GM06990 (cell line): ENCODE measurements around a stretch of chr1.

GRCh38 chr1:92833041-92833899 lies 1.4 kb downstream of the RPL5 start:
- RRBS = no CpG with 5 or more reads among the region's 8 CpGs

- RRBS = no CpG with 5 or more reads among the region's 9 CpGs
These were observed 7.5 kb downstream of the RPL5 start for GRCh38 chr1:92839206-92839969.

DNA sequence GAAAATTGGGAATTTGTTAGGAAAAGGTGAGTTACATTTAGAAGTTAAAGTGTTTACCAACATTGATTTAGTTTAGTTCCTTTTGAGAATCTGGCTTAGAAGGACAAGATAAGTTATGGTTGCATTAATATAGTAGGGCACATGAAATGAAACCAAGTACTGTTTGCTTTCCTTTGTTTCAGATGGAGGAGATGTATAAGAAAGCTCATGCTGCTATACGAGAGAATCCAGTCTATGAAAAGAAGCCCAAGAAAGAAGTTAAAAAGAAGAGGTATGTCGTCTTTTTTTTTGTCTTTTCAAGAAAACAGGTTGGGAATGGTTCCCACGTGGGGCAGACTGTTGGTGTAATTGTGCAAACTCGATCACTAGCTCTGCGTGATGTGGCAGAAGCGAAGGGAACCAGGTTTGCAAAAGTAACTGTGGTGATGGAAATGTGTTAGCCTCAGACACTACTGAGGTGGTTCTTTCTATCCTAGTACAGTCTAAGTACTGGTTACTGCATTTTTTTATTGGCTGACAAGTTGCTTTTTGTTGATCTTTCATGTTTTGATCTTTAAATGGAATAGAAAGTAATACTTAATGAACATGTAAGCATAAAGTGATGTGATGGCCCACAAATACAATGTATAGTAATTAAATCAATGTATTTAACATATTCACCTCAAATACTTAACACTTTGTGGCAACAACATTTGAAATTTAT lies 8.7 kb downstream of the RPL5 start:
- RRBS = no CpG with 5 or more reads among the region's 6 CpGs

- RRBS = no CpG with 5 or more reads among the region's 7 CpGs
These were observed 33.6 kb downstream of the TMED5 start for GRCh38 chr1:93146176-93147475.

- RRBS = no CpG with 5 or more reads among the region's 5 CpGs
These were observed 27.6 kb downstream of the TMED5 start for GRCh38 chr1:93152227-93153408.

- RRBS = no CpG with 5 or more reads among the region's 6 CpGs
These were observed 21.1 kb upstream of the DR1 start for GRCh38 chr1:93324405-93325222.

DNA sequence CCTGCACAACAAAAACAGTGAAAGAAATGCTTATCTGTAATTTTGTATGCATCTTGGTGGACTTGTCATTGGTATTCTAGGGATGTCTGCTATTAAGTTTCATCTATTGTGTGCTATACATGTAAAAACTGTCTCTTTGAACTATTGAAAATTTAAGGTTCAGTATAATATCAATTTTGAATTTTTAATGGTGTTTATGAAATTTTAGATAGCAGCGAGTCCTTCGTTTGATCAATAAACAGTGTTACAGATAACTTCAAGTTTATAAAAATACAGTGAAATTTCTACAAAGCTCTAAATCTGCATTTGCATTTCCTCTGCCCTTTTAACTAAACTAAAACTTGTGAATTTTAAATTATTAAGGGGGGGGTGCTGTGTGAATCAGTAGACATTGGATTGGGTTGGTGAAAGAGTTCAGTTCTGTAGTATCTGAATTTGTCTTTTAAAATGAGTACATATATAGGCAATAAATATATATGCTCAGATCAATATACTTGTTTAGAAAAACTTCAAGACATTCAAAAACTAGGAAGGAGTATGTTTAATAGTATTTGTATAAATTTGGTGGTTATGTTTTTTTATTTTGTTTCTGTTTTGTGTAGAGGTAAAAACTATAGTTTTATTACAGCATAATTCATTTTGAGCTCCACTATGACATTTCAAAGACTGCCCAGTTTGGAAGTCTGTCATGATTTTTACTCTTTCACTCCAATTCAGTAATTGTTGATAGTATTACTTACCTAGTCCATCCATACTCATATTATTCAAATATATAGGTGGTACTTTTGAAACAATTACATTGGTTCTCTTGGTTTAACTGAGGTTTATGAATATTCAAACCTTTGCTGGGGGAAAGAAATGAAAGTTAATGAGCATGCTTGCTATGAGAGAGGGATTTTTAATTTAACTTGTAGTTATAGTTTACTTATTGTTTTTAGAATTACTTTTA lies 15.2 kb downstream of the DR1 start:
- RRBS = no CpG with 5 or more reads among the region's 2 CpGs

GRCh38 chr1:93524009-93524351 lies 76.1 kb downstream of the FNBP1L start:
- RRBS = no CpG with 5 or more reads among the region's 2 CpGs

DNA sequence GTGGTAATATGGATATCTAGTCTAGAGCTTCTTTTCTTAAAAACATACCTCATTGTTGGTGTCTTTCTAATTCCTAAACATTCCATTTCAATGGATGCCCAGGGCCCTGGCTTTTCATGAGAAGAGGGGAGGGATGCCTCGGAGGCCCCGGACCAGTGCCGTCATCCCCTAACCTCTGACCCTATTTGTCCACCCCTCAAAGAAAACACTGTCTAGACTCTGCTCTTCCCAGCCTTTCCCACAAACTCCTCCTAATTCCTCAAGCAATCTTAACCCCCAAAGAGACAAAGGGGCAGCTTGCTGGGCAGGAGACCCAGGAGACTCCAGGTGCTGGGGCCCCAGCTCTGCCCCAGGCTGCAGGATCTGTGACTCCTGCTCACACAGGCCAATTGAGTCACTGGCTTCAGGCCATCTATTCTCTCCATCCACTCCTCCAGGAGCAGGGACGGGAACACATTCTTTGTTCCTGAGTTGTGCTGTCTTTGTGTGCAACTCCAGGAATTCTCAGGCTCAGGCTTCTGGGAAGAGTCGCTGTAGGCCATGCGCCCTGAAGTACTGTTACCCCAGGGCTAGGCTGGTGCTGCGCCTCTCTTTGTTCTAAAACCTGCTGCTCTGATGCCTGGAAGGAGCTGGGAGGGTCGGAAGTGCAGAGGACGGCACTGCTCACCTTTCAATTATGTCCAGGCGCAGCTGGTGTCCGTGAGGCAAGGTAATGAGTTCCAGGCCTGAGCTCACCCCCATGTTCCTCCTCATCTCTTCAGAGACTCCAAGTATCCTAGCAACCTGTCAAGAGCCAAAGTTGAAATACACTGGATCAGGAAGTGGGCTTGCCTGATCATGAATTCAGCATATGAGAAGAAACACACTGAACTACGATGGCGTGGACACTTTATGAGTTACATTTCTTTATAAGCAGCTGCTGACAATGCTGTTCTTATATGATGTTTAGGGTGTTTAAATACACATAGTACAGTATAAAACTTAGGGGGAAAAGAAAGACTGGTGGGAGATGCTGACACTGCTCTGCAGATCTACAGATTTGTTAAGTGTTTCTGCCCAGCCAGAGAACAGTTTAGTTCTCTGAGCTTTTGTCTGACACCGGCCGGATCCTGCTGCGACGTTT lies 105.9 kb downstream of the BCAR3 start:
- RRBS = no CpG with 5 or more reads among the region's 17 CpGs

- RRBS = no CpG with 5 or more reads among the region's 10 CpGs
These were observed 97.2 kb downstream of the BCAR3 start for GRCh38 chr1:93584224-93585021.

DNA sequence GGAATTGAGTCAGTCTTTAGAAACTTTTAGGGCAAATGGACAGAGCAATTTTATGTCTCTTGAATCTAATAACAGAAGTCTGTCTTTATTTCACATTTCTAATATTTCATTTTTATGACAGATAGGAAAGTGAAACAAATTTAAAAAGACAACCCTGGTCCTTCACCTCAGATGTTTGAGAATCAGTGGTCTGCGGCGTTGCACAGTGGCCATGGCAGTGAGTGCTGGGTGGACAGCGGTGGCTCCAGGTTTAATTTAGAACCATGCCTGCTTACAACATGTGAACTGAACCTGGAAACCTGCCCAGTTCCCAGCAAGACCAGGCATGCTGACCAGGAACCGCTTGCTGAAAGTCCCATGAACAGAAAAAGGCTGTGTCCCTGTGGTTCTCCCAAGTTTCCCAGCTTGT lies 88.7 kb downstream of the BCAR3 start:
- RRBS = no CpG with 5 or more reads among the region's 4 CpGs

GRCh38 chr1:93612151-93612840 lies 69.3 kb downstream of the BCAR3 start:
- RRBS = no CpG with 5 or more reads among the region's 9 CpGs

DNA sequence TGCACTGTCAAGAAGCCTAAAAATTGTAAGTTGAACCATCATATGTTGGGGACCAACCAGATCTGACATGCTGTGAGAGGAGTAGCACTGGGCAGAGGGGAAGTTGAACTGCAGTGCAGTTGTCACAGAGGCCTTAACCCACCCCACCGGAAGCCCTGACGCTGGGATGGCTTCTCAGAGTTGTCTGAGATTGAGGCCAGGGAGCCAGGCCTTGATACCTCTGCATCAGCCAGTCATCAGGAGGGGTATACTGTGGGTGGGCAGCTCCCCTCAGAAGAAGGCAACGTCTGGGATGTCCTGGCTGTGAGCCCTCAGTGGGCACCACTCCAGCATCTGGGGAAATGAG lies 47.8 kb upstream of the BCAR3 start:
- RRBS = no CpG with 5 or more reads among the region's 3 CpGs

GRCh38 chr1:93878834-93879059 lies 259 bp downstream of the DNTTIP2 start:
- RRBS = 4% methylated on average over 6 of the region's 17 CpGs

- RRBS = no CpG with 5 or more reads among the region's 5 CpGs
These were observed 103.4 kb downstream of the ABCA4 start for GRCh38 chr1:94017448-94017987.

GRCh38 chr1:94025111-94025858 lies 95.7 kb downstream of the ABCA4 start:
- RRBS = no CpG with 5 or more reads among the region's 15 CpGs

DNA sequence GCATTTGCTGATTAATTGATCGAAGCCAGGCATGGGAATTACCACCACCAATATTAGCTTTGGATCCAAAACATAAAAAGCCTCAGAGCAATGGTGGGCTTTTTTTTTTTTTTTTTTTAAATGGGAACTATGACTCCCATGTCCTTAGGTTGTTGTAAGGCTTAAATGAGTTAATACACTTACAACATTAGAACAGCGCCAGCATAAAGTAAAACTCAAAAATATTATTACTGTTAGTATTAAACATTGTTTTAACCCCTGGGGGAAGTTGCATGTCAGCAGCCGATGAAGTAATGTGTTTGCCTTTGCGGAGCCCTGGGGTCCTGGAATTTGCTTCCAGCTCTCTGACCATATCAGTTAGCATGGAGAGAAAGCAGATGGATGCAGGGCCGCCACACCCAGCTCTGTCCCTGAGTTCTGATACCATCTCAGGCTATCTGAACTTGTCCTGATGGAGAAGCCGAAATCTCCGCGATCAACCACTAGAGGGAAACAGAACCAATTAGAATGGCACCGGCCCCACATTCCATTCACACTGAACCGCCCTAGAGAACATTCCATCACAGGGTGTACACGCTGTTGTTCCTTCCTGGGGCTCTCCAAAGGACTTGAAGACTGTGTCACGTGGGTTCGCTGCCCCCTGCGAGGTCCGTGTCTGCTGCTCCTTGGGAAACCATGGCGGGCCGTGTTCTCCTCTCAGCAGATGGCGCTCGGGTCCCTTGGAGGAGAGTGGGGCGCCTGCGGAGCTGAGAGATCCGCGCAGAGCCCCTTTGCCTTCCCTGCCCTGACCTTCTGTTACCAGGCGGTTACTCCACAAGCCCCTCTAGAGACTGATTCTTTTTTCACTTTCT lies 75.5 kb downstream of the ABCA4 start:
- RRBS = no CpG with 5 or more reads among the region's 24 CpGs

- RRBS = no CpG with 5 or more reads among the region's 25 CpGs
These were observed 25.7 kb downstream of the ABCA4 start for GRCh38 chr1:94095000-94095825.

DNA sequence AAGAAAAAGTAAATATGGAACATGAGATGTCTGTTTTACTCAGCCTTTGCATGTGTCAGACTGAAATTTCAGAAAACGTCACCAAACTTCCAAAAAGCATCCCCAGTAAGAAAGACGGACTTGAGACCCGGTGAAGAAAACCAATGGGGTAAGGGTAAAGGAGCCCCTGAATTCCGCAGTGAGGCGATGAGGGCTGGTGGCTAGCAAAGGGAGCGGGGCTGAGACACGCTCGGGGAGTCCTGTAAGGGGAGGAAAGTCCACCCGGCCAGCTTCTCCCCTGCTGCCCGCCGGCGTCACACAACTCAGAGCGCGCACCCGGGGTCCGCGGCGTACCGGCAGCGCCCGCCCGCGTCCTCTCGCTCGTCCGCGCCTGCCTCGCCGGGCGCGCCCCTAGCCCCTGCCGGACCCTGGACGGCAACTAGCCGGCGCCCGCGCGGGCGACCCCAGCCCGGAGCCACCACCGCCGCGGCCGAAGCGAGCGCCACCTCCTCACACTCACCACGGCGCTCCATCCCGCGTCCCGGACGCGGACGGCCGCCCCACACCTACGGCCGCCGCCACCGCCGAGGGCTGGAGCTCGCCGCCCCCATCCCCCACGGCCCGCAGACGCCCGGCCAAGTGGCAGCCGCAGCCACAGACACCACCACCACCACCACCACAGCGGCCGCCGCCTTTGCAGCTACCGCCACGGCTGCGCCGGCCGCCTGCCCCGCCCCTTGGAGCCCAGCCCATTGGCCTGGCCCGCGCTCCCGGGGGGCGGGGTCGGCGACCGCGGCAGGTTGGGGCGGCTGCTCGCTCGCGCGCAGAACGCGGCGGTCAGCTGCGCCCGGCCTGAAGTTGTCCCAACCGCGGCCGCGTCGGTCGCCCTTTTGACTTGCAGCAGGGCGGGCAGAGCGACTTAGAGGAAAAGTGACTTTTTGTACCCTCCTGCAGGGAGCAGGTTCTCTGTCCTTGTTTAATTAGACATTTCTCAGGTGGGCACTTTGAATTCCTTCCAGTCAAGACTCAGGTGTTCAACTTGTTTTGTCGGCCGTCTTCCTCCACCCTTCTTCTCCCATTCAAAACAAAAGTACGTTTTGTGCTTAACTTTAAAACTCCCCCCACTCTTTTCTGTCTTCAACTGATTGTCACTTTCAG lies 10.1 kb upstream of the ARHGAP29 start:
- RRBS = 5% methylated on average over 45 of the region's 105 CpGs

DNA sequence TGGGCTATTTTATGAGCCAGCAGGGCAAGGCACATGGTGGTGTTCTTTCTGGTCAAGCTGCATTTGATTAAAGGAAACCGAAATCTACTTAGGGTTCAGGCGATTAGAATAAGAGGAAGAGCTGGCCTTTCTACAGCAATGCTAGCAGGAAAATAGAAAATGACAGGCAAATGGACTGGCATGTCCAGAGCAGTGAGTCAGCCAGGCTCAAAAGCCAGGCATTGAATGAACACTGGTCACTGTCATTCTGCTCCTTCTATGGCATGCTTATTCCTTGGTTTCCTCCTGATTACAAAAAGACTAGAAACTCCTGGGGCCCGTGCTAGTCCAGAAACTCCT lies 28.6 kb upstream of the ARHGAP29 start:
- RRBS = no CpG with 5 or more reads among the region's 3 CpGs